Smooth muscle cell (in vitro differentiated cells): ENCODE measurements around a stretch of chr6.

DNA sequence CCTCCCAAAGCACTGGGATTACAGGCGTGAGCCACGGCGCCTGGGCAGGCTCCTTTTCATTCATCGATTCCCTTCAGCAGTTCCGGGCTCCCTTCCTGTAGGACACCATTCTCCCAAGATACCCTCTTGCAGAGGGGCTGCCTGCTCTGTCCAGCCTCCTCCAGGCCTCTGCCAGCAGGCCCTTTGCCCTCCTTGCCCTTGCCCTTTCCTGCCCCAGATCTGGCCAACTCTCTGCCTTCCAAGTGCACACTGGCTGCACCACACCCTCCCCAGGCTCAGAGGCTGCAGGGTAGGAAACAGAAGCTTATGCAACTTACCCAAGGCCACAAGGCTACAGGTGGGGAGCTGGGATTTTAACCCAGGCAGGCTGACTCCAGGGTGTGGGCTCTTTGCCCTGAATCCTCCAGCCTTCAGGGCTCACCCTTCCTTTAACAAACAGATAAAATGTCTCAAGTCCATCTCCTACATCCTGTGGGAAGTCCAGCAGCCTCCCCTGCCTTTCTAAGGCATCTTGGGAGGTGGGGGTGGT, 14.4 kb upstream of the TRAF3IP2 start:
- RAMPAGE, long total RNA = no peak

- RAMPAGE, long total RNA = no peak
Measured at GRCh38 chr6:111625424-111626032, 19.9 kb upstream of the TRAF3IP2 start.

DNA sequence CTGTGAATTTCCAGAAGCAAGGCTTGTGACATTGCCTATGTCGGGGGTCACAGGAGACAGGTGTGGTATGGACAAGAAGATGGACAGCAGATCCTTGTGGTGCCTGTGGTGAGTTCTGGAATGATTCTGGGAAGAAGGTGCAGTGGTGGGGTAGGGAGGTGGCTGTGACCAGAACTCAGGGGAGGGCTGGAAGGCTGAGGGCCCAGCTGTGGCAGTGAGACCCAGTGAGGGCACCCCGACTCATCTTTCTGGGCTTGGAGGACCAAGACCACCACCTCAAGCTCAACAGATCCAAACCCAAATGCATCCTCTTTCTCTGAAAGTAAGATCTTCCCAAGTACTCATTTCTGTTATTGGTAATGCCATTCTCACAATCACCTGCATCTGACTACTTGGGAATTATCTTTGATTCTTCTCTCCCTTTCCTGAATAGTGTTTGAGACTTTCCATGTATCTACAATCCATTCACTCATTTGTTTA, 84.5 kb upstream of the TRAF3IP2 start:
- RAMPAGE, long total RNA = no peak

DNA sequence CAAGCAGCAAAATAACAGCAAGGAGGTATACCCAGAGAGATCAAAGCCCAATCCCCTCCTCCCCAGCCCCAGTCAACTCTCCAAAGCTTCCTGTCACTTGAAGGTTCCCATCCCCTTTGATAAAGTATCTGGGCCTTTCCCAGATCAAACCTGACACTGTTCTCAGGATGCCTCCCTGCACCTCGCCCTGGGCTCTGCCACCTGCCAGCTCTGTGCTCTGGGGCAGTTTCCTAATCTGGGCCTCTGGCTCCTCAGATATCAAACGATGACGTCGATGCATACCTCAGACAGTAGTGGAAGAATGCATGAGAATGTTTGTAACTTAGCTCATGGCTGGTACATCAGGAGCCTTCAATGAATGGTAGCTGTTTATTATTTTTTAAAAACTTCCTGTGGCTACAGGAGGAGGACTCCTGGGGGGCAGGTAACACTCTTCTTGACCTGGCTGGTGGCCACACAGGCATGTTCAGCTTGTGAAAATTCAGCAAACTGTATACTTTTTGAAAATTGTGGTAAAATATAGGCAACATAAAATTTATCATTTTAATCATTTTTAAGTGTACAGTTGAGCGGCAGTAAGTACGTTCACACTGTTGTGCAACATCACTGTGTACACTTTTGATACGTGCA, 106.8 kb upstream of the TRAF3IP2 start:
- RAMPAGE, long total RNA = no peak

DNA sequence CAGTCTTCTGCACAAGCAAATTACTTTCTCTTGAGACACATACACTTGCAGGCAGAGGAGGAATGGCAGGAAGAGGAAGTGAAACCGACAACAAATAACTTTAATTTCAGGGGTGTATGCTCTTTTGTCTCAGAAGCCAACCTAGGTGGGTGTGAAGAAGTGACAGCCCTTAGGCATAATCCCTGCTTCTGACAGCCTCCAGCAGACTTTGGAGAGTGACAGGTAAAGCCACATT, 118.8 kb upstream of the TRAF3IP2 start:
- RAMPAGE, long total RNA = no peak

GRCh38 chr6:111754234-111754806, 118.9 kb downstream of the FYN start:
- RAMPAGE, long total RNA = no peak

GRCh38 chr6:111770933-111771458, 102.3 kb downstream of the FYN start:
- RAMPAGE, long total RNA = no peak

GRCh38 chr6:111818756-111819155, 54.5 kb downstream of the FYN start:
- RAMPAGE, long total RNA = no peak

DNA sequence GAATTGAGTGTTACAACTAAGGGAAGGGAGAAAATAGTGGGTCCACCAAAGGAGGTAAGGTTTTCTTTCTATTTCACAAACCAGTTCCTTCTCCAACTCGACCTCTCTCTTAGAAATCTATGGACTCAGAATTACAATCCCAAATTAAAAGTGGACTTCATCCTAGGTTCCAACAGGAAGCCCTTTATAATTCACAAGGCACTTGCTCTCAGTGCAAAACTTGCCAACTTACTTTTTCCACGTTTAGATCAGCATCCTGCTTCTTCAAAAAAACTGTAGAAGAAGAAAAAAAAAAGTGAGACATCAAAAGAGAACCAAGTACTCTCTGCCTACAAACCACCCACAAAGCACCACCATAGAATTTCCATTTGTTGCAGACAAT, 26.9 kb downstream of the FYN start:
- RAMPAGE, long total RNA = no peak

DNA sequence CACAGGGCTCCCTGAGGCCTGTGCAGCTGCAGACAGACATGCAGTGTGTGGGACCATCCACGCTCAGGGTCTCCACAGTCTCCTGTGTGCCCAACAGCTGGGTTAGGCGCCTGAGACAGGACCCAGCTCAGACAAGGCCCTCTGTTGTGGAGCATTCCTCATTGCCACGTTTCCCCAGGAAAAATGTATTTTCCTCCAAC, 22.6 kb downstream of the FYN start:
- RAMPAGE, long total RNA = no peak

GRCh38 chr6:112114371-112114780, 27.0 kb downstream of the FAM229B start:
- RAMPAGE, long total RNA = no peak

- RAMPAGE, long total RNA = no peak
Measured at GRCh38 chr6:112235822-112236480, 18.4 kb downstream of the LAMA4 start.

DNA sequence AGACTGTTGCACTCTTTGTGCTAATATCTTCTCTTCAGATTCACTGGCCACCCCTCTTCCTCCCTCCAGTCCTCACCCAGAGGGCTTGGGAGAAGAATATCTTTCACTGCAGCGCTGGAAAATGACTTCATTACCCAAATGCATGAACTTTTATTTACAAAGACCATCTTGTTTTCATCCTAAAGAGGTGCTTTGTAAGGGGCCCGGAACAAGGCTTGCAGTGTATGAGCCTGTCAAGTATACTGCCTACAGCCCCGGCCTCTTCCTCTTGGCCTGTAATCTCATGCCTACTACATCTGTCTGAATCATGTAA, 525 bp upstream of the LAMA4 start:
- RAMPAGE, long total RNA = no peak

GRCh38 chr6:112330167-112330709, 16.9 kb upstream of the RFPL4B start:
- RAMPAGE, long total RNA = no peak

DNA sequence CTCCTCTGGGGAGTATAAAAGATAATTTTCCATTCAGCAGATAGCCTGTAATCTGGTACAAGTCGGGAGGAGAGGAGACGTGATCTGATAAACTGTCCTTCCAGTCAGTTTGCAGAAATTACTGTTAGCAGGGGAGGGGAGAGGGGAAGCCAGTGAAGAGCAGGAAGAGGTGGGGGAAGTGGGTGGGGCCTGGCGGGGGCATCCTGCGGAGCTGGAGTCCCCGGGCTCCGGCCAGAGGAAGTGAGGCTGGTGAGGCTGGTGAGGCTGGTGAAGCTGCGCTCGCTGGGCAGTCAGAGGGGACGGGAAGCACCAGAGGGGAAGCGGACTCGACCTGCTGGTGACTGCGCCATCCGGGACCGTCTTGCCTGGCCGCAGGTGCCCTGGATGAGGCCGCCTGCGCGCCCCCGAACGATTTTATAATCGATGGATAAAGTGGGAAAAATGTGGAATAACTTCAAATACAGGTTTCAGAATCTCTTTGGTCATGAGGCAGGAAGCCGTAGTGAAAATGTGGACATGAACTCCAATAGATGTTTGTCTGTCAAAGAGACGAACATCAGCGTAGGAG, 635.3 kb upstream of the MARCKS start:
- RAMPAGE, long total RNA = no peak

- RAMPAGE, long total RNA = no peak
Measured at GRCh38 chr6:113786134-113786603, 71.0 kb upstream of the MARCKS start.

DNA sequence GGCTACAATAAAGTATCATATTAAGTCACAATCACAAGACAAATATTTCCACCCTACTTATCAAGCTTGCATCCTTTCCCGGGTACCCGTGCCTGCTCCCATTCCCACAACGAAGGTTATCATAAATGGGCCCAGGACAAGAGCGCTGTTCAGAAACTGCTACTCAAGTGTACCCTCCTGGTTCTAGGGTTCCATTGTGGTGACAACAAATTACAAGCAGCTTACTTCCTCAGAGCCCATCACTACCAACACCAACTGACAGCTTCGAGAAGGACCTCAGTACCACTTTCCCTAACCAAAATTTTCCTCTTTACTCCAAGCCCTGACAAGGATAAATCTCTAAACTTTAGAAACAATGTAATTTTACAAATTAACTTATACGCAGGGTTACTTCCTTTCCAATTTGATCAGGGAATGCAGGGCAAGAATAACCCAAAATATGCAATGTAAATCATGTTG, 2.2 kb downstream of the HDAC2 start:
- RAMPAGE, long total RNA = no peak

DNA sequence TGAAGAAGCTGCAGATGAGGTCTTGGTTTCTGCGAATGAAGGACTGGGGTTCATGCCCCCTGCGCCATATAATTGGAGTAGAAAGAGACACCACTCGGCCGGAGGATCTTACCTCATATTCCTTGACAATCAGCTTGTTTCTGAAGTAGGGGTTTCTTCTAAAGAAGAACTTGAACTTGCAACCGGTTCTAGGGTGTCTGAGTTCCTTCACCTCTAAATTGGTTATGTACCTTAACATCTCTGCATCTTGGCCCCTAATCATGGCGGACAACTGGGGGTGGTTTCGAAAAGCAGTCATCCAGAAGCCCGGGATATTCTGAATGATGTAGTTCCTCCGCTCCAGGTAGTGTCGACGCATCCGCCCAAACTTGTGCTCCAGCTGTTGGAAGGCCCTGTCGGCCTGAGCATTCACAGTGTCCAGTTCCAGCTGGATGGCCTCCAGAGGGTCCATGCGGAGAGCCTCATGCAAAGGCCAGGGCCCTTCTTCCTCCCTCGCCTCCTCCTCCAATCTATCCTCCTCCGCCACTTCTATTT, 967 bp downstream of the TSPYL1 start:
- RAMPAGE, long total RNA = no peak

DNA sequence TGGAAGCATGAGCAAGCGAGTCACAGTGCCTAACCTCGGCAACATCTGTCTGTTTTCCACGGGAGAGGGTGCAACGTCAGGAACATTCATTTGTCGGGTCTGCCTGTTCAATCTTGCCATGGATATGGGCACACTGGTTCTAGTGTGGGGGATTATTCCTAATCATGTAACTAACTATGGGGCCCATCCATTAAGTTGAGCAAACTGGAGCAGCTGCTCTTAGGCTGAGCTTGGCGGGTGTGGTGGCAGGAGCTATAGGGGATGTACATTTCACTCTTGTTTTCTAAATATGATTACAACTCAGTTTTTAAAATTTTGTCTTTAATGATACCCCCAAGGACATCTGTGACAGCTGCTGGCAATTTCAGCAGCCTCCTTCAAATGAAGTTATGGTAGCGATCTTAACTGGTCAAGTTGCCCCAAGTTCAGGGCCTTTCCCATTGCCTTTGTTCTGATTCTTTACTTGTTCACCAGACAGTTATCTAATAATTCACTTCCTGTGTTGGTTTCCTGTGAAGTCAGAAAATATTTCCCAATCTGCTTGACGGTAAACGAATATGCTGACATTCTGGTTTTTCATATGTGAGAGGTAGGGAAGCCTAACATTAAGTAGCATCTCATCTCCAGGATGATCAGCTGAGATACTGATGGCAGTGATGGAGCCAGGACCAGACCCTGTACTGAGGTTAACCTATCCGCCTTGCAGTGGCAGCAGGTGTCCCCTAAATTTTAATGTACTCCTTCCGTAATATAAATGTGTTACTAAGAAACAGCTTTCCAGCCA, 21.7 kb downstream of the DSE start:
- RAMPAGE, long total RNA = no peak

- RAMPAGE, long total RNA = no peak
Measured at GRCh38 chr6:117549280-117549978, 52.9 kb downstream of the GOPC start.